Colic lymph node (tissue), 1 donor: ENCODE measurements around a stretch of chr10.

DNA sequence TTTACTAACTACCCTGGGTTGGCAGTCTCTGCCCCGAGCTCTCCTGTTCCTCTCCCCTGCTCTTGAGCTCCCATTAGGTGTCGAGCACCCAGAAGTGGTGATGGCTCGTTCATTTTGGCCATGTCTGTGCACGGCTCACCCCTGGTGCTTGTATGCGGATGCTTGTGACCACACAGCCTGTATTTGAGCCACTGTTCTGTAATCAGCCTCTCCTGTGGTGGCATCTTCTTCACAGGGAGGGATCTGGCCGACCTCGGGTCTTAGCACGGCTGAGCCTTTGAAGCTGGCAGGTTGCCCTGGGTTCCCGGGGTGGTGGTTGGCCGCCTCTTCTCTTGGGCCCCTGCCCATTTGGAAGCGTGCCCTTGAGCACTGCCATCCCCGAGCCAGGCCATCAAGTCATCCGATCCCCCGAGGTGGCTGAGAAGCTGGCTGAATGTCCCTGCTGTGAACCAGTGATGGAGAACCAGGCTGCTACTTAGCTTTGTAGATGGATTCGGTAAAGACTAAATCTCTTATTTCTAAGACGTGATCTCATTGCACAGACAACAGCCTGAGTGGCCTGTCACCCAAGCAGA, 74.1 kb downstream of the GRK5 start:
- PRO-cap: no peak

DNA sequence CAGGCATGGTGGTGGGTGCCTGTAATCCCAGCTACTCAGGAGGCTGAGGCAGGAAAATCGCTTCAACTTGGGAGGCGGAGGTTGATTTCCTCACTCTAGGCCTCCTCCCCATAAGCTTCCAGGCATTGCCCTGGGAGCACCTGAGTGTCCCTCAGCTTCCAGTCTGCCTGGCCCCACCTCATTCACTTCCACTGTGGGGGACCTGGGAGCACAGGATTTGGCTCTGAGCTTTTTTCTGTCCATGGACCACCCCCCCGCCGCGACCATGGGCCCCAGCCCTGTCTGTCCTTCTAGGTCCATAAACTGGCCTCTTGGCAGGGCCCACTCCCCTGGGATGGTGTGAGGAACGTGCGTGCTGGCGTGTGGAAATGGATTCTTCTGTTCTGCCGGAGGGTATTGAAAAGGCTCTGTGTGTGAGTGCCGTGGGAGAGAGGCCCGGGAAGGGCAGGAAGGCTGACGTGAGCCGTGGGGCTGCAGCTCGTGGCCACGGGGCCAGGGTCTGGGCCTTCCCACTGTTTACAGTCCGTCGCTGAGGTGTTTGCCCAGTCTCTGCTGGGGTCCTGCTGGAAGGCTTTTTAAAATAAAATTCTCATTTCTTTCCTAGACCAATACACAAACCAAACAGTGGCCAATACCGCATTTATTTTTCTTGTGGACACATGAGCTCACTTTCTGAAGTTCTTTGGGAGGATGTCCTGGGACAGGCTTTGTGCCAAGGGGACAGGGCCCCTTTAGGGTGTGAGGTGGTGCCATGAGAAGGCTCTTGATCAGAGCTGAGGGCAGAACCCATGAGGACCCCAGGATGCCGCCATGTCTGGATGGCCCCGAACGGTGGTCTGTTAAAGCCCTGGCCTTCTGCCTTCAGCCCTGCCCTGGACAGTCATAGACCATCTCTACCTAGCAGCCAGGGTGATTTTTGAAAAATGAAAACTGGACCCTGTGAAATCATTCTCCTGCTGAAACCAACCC, 123.8 kb downstream of the GRK5 start:
- PRO-cap: no peak

- PRO-cap: no peak
Measured at GRCh38 chr10:119343659-119344192, 136.4 kb downstream of the GRK5 start.

GRCh38 chr10:119360610-119361337, 153.4 kb downstream of the GRK5 start:
- PRO-cap: no peak

DNA sequence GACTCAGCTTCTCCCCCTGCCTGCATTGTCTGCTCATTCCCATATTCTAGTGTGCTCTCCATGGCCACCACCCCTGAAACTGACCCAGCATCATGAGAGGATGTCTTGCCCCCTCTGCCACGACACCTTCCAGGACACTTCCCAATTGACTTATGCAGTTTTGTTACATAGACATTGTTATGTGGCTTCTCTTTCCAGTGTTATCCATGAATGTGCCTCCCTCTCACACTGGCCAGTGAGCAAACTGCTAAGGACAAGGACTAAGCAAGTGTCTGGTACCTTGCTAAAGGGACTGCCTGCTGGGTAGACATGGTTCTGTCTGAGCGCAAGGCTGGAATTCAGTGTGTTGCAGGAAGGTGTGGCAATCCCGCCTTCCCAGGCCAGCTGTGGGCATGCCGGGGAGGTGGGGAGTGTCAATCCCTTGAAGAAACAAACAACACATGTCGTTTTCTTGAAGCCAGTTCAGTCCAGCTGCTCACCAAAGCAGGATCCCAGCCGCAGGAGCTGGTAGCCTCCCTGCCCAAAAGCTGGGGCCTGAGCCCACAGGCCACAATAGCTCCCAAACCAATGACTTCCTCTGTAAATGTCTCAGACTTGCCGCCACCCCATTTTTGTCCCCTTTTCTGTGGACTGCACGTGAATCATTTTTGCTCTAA, 167.0 kb downstream of the RGS10 start:
- PRO-cap: no peak

GRCh38 chr10:119409734-119410452, 132.6 kb downstream of the RGS10 start:
- PRO-cap: no peak

- PRO-cap: no peak
Measured at GRCh38 chr10:119421518-119421954, 121.0 kb downstream of the RGS10 start.

DNA sequence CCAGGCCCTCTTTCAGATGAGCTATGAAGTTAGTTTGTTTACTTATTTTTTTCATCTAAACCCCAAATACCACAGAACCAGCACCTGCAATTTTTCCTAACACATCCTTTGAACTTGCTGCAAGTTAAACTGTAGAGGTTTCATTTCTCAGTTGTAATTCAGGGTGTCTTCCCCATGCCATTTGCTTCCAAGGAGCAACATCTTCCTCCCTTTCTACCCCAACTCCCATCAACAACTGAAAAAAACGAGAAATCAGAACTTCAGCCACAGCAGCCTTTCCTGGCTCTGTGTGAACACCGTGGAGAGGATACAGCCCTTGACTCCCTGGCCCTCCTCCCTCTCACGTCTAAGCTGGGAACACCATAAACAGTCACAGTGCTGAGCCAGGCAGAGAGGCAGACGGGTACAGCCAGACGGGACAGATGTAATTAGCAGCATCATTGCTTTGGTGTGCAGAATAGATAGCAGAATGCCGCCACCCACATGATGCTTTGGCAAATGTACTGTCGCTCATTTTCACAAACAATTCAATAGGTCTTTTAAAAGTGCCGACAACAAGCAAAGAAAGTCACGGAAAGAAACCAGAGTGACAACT, 63.6 kb downstream of the RGS10 start:
- PRO-cap: no peak

- PRO-cap: bidirectional peak, plus-strand start at chr10:119502592, minus-strand start at chr10:119502497
Measured at GRCh38 chr10:119502182-119502785, 40.2 kb downstream of the RGS10 start.

- PRO-cap: no peak
Measured at GRCh38 chr10:119541941-119542058, 719 bp downstream of the RGS10 start.

GRCh38 chr10:119544035-119544347, 1.5 kb upstream of the RGS10 start:
- PRO-cap: no peak

DNA sequence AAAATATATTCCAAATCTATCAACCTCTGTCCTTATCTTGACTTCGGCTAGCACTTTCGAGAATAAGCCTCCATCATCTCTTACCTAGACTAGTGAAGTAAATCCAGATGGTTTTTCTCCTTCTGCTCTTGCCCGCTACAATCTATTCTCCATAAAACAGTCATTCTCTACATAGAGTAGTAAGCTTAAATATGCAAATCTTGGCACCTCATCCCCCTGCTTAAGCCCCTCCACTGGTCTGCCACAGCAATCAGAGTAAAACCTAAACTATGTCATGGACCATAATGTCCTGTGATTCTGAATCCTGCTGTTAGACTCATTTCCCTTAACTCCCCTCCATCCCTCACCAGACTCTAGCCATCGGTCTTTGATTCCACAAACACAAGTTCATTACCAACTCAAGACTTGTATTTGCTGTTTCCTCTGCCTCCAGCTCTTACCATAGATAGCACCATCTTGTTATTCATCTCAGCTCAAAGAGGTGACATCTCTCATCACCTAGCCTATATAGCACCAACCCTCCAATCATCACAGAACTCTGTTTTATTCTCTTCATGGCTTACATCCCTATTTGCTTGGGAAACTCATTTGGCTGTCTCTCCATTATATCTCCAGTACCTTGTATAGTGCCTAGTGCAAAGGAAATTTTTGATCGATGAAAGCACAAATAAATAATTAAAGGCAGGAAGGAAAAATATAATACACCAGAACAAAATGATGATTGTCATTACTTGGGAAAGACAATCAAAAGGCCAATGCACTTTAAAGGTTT, 10.2 kb downstream of the TIAL1 start:
- PRO-cap: no peak

- PRO-cap: no peak
Measured at GRCh38 chr10:119596336-119596513, 539 bp downstream of the TIAL1 start.

GRCh38 chr10:119651941-119652463, 822 bp downstream of the BAG3 start:
- PRO-cap: unidirectional peak, minus-strand start at chr10:119652418

- PRO-cap: bidirectional peak, plus-strand start at chr10:119664075, minus-strand start at chr10:119663960
Measured at GRCh38 chr10:119663818-119664205, 12.6 kb downstream of the BAG3 start.

GRCh38 chr10:119843043-119843483, 29.6 kb downstream of the MCMBP start:
- PRO-cap: no peak

GRCh38 chr10:119852788-119853377, 19.8 kb downstream of the MCMBP start:
- PRO-cap: no peak

DNA sequence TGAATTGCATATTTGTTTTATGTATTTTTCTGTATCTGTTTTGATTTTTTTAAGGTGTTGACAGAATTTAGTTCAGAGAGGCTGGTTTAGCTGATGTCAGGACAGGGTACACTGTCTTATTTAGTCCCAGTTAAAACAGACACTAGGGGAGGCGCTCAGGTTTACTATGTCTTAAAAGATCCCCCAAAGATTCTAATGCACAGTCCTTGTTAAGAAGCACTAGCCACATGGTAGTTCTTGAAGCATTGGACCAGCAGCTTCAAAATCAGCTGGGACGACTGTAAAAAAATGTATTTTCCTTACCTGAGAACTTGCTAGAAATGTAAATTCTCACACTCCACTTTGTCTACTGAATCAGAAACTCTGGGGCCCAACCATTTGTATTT, 185.9 kb upstream of the WDR11 start:
- PRO-cap: no peak

DNA sequence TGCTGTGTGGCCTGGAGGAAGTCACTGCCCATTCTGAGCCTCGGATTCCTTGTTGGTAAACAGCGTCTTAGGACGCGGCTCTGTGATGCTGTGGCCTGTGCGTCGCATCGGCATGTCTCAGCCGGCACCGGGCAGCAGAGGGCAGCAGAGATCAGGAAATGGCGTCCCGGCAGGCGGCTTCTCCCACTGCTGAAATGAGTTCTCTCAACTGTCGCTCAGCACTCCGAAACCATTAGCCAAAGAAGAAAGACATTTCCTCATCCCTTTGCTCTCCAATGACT, 91.6 kb downstream of the WDR11 start:
- PRO-cap: no peak

DNA sequence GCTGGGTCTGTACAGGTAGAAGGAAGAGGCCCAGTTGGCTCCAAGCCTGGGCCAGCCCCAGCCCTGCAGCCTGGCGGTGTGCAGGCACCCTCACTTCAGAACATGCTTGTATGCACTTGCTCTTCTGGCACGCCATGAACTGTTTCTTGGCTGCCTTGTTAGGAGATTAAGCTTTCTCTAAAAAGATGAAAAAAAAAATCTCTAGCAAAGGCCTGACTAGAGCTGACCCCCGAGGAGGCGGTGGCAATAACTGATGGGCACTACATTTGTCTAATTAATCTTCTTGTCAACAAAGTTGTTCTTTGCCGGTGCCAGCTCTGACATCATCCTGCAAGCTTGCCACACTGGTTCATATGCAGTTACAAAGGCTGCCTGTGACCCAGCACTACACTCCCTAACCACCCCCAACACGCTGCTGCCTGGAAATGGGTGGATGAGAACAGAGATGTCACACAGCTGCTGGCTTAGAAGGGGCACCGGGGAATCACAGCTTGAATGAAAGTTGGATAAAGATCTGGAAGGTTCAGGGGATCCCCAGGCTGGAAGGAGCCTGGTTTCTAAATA, 94.8 kb downstream of the WDR11 start:
- PRO-cap: no peak